Metastatic Breast Carcinoma in the Ovary (tissue), 3 donors: ENCODE measurements around a stretch of chr7.

DNA sequence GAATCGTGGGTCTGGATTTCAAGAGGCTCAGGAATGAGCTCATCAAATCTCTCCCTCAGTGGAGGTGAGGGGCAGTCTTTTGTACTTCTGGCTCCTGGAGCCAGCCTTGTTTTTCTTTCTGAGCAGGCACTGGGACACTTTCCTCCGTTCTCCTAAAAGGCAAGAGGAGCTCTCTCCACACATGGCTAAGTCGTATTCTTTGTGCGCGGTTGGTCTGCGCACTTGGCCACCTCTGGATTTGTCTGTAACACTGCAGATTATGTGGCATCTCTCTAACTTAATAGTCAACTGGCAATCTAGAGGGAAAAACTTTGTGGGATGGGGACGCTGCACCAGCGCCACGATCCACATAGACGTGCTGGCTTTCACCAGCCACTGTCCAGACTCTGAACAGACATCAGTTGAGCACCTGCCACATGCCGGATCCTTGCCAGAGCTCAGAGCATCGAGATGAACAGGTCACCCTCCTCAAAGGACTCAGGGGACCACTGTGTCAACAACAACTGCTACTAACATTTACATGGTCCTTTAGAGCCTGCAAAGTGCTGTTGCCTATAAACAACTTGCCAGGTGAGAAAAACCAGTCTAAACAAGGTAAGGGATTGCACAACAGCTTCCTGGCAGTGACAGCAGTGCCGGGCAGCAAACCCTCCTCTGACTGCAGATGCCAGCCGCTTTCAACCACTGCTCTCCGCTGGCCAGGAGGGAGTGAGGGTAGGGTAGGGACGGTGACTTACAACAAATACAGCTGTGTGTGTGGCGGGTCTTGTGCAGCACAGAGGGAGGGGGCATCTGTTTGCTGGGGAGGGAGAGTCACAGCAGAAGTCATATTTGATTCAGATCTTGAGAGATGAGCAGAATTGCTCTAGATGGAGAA, 32.6 kb upstream of the RHEB start:
- PRO-cap, 3 experiments: no peak in any of the 3 experiments

- PRO-cap, 3 experiments: no peak in any of the 3 experiments
Observed at GRCh38 chr7:151608340-151608712, 88.6 kb upstream of the RHEB start.

GRCh38 chr7:151671481-151672018, 151.9 kb upstream of the RHEB start:
- PRO-cap, 3 experiments: no peak in any of the 3 experiments

DNA sequence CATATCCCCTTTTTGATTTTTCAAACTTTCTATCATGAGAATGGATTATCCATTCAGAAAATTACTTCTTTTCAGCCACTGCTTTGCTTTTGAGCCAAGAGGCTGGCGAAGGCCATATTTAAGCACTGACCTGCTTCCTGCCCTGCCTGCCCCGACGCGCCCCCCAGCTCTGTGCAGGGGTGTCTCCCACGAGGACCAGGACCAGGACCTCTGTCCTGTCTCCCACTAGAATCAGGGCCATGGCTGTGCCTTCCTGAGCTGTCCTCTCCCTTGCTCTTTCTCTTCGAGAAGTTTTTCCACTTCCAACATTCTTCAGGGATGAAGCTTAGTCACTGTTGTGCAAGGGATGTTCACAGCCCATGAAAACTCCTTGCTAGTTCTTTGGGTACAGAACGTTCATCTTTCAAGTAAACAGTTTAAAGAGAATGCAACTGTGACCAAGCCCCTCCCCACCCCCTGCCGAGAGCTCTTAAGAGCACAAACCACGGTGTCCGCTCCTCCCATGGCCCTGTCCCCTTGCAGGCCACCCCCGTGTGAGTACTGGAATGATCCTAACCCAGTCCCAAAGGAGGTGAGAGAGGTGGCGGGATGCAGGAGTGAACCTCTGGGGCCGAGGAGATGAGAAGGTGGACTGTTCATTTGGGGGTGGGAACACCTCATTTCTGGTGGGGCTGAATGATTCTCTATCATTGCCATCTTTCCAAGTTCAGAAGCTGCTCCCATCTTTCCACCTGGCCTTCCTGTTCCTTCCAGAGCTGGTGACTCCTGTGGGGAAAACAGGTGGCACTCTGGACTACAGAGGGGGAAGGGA, 161.1 kb upstream of the RHEB start:
- PRO-cap, 3 experiments: no peak in any of the 3 experiments

- PRO-cap, 3 experiments: no peak in any of the 3 experiments
Observed at GRCh38 chr7:151705679-151706335, 171.1 kb downstream of the PRKAG2 start.

GRCh38 chr7:151790824-151791489, 86.0 kb downstream of the PRKAG2 start:
- PRO-cap, 3 experiments: no peak in any of the 3 experiments

DNA sequence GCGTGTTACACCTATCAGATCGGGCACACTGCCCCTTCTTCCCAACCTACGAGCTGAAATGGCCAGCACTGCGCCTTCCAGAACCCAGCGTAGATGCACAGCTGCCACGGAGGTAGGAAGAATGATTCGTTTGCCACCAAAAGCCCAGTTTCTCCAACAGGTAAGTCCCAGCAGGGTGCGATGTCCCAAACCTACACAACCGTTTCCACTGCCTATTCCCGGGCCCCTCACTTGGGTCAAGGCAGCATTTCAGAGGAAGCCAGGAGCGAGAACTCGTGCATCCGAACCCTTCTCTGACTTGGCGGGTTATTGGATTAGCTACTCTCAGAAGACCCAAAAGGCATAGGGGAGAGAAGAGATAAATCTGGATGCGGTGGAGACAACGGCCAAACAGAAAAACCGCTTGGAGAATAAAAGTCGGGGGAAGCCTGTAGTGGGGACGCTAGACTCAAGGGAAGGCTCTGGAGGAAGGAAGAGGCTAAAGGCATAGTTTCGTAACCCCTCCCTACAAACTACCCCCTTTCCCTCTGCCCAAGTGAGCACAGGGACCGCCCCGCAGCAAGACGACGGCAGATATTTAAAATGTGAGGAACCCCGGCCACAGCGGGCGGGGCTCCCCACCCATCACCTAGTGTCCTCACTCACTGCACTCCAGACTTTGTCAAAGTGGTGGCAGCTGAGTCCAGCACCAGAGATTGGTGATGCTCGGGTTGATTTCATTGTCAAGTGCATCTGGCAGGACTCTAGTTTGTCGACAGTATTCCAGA, 69.3 kb downstream of the PRKAG2 start:
- PRO-cap, 3 experiments: no peak in any of the 3 experiments

DNA sequence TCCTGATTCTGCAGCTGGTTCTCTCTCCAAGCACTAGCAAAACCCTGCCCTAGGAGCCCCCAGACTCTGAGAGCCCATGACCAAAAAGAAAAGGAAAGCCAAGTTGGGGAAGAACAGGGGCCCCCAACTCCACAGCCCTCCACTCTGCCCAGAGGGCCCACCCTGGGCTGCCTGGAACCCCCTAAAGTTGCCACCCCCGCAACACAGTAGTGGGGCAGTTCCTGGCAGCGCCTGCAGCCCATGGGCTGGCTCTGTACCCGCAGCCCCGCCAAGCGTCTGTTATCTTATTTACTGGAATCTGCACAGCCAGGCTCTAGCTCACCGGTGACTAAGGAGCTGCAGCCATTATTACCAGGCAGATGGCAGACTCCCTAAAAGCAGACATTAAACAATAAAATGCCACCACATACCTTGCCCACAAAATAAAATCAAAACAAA, 66.5 kb downstream of the PRKAG2 start:
- PRO-cap, 3 experiments: no peak in any of the 3 experiments

DNA sequence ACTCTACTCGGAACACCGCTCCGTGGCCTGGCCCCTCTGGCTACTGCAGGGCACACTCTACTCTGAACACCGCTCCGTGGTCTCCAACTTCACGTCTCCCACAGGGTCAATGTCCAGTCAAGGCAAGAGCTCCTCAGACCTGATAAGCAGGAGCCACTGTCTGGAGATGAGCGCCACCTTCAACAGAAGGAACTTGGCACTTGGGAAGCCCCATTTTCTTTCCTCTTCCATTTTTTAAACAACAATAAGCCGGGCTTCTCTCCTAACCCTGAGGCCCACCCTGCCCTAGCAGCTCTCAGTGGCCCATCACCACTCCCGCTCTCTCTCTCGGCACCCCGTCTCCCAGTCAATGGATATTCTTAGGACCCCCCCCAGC, 56.3 kb downstream of the PRKAG2 start:
- PRO-cap, 3 experiments: no peak in any of the 3 experiments

DNA sequence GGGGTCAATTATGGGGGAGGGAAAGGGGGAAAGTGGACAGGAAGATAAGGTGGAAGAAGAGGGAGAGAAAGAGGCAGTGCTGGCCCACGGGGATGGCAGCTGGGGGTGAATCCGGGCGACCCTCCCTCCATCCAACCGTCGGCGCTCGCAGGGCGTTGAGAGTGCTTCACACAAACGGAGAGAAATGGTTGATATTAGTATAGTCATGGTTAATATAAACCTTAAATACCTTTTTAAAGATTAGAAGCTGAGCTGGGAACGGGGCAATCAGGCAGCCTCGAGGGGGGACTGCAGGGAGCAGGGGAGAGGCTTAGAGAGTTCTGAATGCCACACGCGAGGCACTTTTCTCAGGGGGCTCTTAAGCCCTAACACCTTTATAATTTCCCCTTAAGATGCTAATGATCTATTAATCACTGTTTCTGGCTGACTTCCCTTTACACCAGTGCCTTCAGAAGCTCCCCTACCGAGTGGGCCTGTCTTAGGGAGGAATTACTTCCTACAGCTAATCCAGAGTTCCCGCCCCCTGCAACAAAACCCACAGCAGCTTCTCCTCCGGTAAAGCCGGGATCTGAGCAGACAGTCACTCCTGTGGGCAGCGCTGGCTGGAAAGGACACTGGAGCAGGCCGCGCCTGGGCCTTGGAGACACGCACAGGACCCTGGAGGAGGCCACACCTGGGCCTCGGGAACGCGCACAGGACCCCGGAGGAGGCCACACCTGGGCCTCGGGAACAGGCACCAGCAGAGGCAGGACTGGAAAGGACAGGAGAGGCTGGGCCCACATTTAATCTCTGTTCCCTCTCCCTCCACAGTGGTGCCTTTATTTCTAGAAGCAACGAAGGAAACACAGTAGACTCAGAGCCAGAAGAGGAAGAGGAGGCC, 39.3 kb downstream of the PRKAG2 start:
- PRO-cap, 3 experiments: peak in 3 of 3 experiments; most common plus-strand start position 558 of the sequence (in 3)

DNA sequence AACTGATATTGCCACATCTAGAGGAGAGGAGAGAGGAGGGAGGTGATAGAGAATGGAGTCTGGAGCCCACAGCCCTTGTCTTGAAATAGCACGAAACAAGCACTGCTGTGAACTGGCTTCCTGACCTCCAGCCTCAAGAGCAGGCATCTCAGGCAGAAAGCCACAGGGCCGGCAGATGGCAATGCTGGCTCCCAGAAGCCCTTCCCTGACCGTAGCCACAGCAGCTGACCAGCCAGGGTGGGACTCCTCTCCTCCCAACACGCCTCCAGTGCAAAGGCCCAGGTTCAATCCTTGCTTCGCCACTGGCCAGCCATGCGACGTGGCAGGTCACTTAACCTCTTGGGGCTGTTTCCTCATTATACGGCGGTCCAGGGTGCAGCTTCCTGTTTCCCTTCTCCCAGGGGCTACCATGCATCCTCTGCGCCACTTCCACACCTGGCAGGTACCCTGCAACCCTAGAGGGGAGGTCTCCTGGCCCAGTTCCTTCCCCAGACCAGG, 12.8 kb downstream of the PRKAG2 start:
- PRO-cap, 3 experiments: no peak in any of the 3 experiments

- PRO-cap, 3 experiments: no peak in any of the 3 experiments
Observed at GRCh38 chr7:151878360-151878643, 1.4 kb upstream of the PRKAG2 start.

- PRO-cap, 3 experiments: no peak in any of the 3 experiments
Observed at GRCh38 chr7:151988091-151988588, 31.9 kb downstream of the GALNTL5 start.

GRCh38 chr7:152162938-152163584, 137.6 kb downstream of the GALNT11 start:
- PRO-cap, 3 experiments: no peak in any of the 3 experiments

DNA sequence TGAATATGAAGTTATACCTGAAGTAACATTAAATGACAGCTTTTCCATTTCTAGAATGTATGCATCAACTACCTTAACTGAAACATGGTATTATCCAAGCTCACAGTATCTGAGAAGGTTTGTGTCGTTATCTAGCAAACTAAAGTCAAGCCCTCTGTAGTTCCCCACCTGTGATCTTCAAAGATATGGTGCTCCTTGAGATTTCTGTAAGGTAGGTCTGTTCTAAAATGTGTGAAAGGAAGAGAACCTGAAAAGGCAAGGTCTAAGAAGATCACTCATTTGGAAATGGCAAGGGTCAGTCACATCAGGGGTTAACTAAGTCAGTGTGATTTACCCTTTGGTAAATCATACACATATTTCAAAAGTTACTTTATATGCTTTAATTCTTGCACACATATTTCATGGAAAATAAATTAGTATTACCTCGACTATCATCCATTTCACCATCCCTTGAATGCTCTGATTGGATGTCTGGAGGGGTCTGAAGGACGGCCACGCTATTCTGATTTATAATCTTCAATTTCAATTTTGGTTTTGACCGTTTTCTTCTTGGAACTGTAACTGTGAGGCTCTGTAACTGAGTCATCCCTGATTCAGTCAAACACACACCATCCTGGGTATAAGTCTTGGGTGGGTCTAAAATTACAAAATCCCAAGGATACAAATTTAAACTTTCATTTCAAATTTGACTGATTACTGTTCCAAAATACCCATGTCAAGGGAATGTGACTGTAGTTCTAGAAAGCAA, 194.8 kb downstream of the GALNT11 start:
- PRO-cap, 3 experiments: no peak in any of the 3 experiments

DNA sequence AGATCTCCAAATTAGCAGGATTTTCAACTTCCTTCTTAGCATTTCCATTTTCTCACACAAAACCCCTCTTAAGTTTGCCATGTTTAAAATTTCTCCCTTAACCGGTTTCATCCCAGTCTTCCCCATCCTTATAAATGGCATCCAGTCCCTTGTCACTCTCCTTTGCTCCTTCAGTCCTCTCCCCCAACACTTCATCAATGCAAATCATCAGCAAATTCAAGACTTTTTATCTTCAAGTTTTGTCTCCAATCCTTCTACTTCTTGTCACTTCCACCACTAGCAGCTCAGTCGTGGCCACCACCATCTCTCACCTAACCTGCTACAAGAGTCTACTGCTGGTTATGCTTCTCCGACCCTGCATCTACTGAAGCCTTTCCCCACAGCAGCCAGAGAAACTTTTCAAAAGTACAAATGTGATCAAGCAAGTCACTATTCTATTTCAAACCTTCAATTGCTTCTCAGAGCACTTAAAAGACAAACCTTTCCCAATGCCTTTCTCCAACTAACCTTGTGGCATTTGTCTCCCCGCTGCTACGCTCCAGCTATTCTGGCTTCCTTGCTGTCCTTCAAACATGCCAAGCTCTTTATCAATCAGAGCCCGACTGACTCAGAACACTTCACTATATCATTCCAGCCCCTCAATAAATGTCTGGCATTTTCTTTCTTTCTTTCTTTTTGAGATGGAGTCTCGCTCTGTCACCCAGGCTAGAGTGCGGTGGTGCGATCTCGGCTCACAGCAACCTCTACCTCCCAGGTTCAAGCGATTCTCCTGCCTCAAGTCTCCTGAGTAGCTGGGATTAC, 195.1 kb downstream of the KMT2C start:
- PRO-cap, 3 experiments: no peak in any of the 3 experiments

DNA sequence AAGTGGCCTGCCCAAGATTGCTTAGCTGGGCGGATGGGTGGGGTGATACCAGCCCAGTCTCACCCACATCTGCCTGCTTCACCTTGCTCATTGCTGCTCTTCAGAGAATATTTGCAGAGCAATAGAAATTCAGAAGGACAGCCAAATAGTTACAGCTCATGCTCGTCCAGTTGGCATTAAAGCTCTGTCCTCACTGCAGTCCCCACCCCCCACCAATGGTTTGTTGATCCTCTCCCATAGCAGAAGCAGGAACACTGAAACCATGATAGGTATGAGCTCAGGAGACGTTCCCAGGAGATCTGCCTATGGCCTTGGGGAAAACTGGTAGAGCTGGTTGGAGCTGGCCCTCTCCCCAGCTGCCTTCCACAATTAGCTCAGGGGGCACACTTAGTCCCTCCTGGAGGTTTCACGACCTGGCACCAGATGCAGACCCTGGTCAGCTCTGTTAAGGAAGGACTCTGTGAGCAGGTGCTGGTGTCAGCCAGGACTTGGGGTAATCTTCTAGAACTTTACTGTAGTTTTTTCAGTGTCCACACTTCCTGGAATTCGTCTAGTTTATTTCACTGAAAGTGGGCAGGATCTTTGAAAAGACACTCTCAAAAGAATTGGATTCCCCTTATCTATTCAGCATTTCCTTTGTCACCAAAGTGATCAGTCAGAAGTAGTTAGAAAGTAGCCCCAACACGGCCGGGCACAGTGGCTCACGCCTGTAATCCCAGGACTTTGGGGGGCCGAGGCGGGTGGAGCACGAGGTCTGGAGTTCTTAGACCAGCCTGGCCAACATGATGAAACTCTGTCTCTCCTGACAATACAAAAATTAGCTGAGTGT, 68.7 kb upstream of the KMT2C start:
- PRO-cap, 3 experiments: peak in 1 of 3 experiments; most common plus-strand start position 306 of the sequence (in 1); most common minus-strand start position 217 of the sequence (in 1)

- PRO-cap, 3 experiments: no peak in any of the 3 experiments
Observed at GRCh38 chr7:152538371-152538700, 102.5 kb upstream of the KMT2C start.

- PRO-cap, 3 experiments: no peak in any of the 3 experiments
Observed at GRCh38 chr7:152711318-152711547, 35.3 kb upstream of the XRCC2 start.

DNA sequence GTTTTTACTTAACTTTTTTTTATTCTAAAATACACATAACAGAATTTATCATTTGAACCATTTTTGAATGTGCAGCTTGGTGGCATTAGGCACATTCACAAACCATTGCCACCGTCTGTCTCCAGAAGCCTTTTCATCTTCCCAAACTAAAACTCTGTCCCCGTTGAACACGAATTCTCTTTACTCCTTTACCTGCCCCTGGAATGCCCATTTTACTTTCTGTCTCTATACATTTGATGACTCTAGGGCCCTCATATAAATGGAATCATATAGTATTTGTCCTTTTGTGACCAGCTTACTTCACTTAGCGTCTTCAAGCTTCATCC, 48.3 kb downstream of the ACTR3B start:
- PRO-cap, 3 experiments: peak in 2 of 3 experiments; most common plus-strand start position 60 of the sequence (in 2)